M059J (cell line): Measurements from ENCODE around the gene CDC42BPA.

DNA sequence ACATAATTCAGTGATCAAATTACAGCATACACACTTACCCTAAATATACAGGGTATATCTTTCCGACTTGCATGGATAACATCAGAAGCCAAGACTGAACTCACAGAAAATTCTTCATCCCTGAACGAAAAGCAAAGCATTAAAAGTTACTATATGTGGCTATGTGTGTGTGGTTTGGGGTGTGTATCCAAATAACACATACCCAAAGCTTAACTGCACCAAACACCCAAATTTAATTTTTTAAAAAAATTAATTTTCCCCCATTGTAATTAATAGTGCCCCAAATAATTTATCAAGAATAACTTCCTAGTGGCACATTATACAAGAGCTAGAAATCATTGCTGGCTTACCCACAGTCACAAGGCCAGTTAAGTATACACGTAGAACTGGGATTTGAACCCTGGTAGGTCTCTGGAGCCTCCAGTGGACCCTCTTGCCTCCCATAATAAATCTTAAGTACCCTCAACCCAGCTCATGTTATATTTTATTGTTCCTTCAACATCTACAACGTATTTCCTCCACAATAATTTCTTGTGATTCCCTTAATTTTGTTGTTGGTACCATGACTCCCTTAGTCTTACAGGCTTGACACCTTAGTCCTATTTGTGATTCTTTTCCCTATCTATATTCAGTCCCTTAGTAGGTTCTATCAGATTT, 93.3 kb downstream of the COQ8A start:
- RAMPAGE, long total RNA, result no peak

DNA sequence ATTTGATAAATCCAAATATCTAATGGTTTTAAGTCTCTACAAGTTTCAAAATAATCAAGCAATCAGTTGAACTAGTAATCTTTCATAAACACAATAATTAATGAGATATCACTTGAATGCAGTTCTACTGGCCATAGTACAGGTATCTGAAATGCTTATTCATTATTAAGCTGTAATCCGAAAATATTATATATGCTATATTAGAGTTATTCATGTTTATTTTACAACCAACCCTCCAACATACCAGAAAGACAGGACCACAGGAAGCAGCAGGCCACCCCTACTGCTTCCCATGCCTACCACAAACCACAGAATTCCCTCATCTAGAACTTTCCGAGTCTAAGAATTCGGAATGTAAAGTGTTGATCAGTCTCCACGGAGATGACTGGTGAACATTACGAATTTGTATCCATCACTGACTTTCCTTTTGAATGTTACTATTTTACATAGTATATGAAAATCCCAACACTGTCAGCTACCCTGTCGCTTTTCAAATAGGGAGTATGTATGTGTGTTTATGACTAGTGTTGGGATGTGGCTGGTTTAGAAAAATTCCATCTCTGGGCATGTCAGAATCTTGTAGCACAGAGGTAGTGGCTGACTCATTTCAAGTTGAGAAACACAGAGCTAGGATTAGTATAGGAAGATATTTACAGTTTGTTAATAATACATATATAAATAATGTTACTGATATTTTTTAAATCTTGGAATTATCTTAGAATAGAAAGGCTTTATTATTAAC, 118.2 kb downstream of the COQ8A start:
- RAMPAGE, long total RNA, result no peak

DNA sequence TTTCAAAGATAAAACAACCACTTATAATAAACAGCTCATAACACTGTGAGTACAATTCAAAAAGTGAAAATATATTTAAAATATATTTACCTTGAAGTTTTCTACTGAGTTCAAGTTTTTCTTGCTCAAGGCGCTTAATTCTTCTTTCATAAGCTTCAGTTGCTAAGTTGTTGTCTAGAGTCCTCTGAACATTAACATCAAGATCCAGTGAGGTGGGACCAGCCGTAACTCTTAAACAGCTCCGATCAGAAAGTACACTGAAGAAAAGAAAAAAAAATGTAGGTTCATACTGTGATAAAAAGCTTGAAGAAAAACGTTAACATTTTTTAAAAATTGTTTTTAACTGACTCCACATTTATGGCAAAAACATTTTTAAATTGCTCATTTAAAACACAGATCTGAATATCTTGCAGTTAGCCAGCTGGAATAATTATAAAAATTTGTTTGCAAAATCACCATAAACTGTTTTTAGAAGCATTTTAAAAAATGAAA, 178.8 kb downstream of the CDC42BPA start:
- RAMPAGE, long total RNA, result no peak

- RAMPAGE, long total RNA, result no peak
Measured at GRCh38 chr1:227315739-227316842, 2.2 kb downstream of the CDC42BPA start.

- RAMPAGE, long total RNA, result no peak
Measured at GRCh38 chr1:227317665-227318667, at the start of gene CDC42BPA. Gene CDC42BPA, minus strand, starts transcription at chr1:227318492.

- RAMPAGE, long total RNA, result no peak
Measured at GRCh38 chr1:227786684-227786977, 28.8 kb upstream of the PRSS38 start.

- RAMPAGE, long total RNA, result no peak
Measured at GRCh38 chr1:228087145-228087816, 4.8 kb downstream of the ARF1 start.

GRCh38 chr1:228088359-228089372, 6.2 kb downstream of the ARF1 start:
- RAMPAGE, long total RNA, result no peak

- RAMPAGE, long total RNA, result no peak
Measured at GRCh38 chr1:228101347-228101850, 1.7 kb downstream of the C1orf35 start.

GRCh38 chr1:228109368-228109577, 174 bp upstream of the MRPL55 start:
- RAMPAGE, long total RNA, result no peak

DNA sequence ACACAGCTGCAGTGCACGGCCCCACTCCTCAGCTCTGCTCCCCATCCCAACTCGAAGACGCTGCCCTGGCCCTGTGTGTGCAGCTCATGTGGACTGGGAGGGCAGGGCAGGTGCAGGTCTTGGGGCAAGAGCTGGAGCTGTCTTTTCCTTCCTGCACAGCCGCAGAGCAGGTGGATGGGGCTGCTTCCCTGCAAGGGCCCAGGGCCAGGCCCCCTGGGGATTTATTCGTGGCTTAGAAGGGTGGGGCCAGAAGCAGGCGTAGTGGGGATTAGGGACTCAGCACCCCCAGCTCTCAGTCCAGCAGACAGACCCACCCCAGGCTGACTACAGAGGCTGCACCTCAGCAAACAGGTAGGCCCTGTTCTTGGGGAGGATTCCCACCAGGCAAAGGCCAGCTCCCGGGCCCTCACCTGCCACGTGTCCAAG, 4.3 kb downstream of the GUK1 start:
- RAMPAGE, long total RNA, result no peak

DNA sequence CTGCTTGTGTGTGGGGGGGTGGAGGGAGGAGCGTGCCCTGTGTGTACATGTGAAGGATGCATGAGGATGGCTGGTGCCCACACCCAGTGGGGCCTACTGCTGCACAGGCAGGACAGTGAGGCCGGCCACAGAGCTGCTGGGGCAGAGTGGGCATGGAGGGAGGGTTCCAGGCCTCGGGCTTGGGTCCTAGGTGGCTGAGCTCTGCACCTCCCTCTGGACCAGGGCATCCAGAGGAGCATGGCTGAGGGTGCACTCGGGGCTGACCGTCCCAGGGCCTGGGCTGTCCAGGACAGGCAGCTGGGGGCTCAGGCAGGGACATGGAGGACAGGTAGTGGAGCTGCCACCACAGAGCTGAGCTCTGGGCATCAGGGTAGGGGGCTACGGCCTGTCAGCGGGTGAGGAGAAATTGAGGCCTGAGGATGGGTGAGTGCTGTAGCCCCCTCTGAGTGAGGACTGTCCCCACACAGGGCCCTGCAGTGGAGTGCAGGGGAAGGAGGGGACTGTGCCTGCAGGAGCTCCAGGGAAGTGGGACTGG, 1.9 kb downstream of the GJC2 start:
- RAMPAGE, long total RNA, result no peak

- RAMPAGE, long total RNA, result no peak
Measured at GRCh38 chr1:228209029-228209640, 1.3 kb downstream of the OBSCN start.

DNA sequence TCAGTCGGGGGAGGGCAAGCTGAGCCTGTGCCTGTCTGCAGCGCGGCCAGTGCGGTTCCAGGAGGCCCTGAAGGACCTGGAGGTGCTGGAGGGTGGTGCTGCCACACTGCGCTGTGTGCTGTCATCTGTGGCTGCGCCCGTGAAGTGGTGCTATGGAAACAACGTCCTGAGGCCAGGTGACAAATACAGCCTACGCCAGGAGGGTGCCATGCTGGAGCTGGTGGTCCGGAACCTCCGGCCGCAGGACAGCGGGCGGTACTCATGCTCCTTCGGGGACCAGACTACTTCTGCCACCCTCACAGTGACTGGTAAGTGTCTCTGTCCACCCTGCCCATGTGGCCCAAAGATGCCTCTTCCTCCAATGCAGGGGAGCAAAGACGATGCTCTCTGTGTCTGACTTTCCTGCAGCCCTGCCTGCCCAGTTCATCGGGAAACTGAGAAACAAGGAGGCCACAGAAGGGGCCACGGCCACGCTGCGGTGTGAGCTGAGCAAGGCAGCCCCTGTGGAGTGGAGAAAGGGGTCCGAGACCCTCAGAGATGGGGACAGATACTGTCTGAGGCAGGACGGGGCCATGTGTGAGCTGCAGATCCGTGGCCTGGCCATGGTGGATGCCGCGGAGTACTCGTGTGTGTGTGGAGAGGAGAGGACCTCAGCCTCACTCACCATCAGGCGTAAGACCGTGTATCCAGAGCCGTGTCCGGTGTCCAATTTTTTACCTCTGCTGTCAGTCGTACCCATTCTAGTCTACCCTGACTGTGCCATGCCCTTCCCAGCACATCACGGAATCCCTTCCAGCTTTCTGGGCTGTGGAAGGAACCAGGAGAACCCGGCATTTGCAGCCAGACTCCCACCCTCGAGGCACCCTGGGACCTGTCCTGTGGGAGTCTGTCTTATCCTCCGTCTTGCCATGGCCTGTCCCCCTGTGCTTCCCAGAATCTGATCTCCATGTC, 80.1 kb downstream of the OBSCN start:
- RAMPAGE, long total RNA, result no peak

GRCh38 chr1:228297721-228298147, 89.9 kb downstream of the OBSCN start:
- RAMPAGE, long total RNA, result no peak

- RAMPAGE, long total RNA, result no peak
Measured at GRCh38 chr1:228298148-228298789, 90.4 kb downstream of the OBSCN start.

DNA sequence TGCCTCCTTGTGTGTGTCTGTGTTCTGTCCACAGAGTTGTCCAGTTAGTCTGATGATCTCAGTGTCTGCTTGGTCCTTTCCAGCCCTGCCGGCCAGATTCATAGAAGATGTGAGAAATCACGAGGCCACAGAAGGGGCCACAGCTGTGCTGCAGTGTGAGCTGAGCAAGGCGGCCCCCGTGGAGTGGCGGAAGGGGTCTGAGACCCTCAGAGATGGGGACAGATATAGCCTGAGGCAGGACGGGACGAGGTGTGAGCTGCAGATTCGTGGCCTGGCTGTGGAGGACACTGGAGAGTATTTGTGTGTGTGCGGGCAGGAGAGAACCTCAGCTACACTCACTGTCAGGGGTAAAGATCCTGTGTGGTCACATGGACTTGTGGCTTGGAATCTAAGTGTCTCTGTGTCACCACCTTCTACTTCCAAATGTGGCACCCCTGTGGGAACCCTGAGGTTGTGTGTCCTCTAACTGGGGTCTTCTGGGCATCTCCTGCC, 95.8 kb downstream of the OBSCN start:
- RAMPAGE, long total RNA, result no peak

DNA sequence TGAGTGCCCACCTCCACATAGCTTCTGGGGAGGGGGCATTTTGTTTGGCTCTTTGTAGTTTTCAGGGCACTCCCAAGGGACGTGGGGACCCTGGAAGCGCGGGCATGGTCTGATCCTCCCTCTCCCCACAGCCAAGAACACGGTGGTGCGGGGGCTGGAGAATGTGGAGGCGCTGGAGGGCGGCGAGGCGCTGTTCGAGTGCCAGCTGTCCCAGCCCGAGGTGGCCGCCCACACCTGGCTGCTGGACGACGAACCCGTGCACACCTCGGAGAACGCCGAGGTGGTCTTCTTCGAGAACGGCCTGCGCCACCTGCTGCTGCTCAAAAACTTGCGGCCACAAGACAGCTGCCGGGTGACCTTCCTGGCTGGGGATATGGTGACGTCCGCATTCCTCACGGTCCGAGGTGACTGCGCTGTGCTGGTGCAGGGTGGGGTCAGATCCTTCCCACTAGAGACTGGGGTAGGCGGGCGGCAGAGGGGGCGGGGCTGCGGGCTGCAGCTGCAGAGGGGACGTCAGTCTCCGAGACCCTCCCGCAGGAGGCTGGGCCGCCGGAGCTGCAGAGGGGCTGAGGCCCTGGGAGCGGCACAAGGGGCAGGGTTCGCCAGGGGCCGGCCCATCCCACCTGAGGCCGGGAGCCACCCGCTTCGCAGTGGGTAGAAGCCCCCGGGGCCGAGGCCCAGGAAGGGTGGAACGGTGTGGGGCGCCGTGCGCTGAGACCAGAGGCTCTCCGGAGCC, 90.8 kb downstream of the TRIM11 start:
- RAMPAGE, long total RNA, result no peak

DNA sequence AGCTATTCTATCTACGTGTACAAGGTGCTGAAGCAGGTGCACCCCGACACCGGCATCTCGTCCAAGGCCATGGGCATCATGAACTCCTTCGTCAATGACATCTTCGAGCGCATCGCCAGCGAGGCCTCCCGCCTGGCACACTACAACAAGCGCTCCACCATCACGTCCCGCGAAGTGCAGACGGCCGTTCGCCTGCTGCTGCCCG, 237 bp downstream of the H2BC26 start:
- RAMPAGE, long total RNA, result no peak

GRCh38 chr1:228463553-228464110, 5.7 kb downstream of the H2BC26 start:
- RAMPAGE, long total RNA, result no peak